ENCODE measurements around the genes MAN1A1, HSF2 and FABP7.

DNA sequence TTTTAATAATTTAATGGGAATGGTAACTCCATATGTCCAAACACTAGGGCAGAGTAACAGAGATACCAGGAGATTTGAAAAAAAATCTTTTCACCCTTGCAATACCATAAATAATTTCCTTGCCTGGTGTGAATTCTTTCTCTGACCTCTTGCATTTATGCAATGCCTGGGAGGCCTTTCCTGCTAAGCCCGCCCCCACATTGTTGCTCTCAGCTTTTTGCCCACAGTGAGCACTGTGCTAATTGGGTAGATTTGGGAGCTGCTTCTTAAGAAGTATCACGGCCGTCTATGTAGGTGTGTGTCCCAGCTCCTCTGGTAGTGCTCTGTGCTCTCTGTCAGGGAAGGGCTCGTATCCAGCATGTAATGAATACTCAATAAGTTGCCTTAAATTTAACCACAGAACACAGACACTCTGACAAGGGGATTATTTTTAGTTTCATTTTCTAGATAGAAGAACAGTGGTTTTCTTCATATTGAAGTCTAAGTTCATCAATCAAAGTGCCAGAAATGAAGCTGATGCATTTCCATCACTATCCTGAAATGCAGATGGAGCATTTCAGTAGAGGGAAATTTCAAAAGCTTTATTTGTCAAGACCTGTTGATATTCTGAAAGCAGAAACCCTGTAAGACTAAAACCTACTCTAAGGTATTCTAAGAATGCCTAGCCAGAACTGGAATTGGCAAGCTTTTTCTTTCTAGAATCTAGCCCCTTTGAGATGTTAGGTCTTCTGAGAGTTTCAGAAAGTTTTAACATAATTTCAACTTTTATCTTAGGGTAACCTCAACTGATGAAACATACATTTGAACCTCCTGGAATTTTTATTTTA is 54.6 kb upstream of the CEP85L start:
- RRBS: no CpG with 5 or more reads among the region's 4 CpGs

DNA sequence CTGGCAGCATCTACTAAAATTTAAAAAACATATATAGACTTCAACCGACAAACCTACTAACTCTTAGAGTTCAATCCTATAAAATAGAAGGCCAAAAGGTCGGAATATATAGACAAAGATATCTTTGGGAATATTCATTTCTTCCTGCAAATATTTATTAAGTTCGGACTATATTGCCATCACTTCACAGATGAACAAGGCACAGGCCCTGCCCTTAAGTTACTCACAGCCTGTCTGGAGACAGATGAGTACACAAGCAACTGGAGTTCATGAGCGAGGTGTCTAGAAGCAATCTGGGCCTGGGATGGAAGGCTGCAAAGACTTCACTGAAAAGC is 56.6 kb upstream of the CEP85L start:
- RRBS: no CpG with 5 or more reads among the region's 4 CpGs

GRCh38 chr6:118756063-118756487 is 104.7 kb upstream of the CEP85L start:
- RRBS: no CpG with 5 or more reads among the region's 5 CpGs

- RRBS: no CpG with 5 or more reads among the region's 4 CpGs
Measured at GRCh38 chr6:118893046-118893272, 993 bp upstream of the ASF1A start.

GRCh38 chr6:119076989-119077666 is 1.3 kb downstream of the FAM184A start:
- RRBS: no CpG with 5 or more reads among the region's 6 CpGs

GRCh38 chr6:119297760-119297959 is 51.9 kb downstream of the MAN1A1 start:
- RRBS: no CpG with 5 or more reads among the region's 5 CpGs

DNA sequence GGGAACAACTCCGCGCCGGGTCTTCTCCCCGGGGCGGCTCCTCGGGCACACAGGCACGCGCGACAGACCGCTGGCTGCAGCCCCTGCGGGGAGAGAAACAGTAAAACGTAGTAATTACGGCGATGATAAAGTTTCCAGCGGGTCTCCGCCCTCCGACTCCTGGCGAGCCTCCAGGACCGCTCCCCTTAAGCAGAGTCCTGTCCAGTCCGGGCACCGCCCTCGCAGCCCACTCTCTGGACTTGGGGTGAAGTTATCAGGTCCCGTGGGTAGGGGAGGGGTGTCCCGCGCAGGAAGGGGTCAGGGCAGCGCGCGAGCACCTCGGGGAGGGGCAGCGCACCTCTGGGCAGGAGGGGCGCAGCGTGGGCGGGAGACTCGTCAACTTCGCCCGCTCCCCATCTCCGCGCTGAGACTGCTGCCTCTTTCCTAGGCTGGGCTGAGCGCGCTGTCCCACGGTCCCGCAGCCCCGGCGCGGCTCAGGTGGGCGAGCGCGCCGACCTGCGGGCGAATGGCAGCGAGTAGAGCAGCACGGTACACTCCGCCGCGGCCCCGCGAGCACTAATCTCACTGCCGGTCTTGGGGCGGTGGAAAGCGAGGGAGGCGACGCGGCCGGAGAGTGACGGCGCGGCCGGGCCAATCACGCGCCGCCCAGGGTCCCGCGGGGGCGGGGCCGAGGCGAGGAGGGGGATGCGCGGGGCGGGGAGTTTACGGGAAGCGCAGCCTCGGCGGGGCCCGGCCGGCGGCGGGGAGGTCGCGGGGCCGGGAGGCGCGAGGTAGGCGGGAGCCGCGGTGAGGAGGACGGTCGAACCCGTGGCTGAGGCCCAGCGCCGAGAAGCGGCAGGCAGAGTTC is at the start of gene MAN1A1:
MAN1A1 (minus strand) TSS at position 557 of the 847 bp plus-strand sequence.
- RRBS: no CpG with 5 or more reads among the region's 102 CpGs

GRCh38 chr6:121043634-121044102 is 290.6 kb downstream of the TBC1D32 start:
- RRBS: no CpG with 5 or more reads among the region's 8 CpGs

GRCh38 chr6:121584682-121585071 is 149.2 kb downstream of the GJA1 start:
- RRBS: no CpG with 5 or more reads among the region's 2 CpGs

DNA sequence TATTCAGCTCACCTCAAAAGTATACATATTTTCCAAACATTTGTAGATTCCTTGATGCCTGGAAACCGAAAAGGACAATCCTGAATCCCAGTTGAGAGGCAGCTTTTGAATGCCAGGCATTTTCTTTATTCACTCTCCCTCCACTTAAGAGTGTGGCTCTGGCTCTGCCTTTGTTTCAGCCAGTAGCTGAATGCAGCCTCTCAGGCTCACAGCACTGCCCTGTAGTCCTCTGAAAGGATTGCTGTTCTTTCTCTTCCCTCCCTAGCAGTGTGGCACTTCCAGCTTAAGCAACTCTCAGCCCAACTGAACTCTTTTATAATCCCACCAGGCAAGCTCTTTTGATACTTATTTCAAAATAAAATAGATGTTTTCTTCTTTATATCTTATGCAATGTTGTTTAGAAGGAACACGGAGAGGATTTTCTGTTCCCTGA is 415.6 kb downstream of the GJA1 start:
- RRBS: no CpG with 5 or more reads among the region's 2 CpGs

DNA sequence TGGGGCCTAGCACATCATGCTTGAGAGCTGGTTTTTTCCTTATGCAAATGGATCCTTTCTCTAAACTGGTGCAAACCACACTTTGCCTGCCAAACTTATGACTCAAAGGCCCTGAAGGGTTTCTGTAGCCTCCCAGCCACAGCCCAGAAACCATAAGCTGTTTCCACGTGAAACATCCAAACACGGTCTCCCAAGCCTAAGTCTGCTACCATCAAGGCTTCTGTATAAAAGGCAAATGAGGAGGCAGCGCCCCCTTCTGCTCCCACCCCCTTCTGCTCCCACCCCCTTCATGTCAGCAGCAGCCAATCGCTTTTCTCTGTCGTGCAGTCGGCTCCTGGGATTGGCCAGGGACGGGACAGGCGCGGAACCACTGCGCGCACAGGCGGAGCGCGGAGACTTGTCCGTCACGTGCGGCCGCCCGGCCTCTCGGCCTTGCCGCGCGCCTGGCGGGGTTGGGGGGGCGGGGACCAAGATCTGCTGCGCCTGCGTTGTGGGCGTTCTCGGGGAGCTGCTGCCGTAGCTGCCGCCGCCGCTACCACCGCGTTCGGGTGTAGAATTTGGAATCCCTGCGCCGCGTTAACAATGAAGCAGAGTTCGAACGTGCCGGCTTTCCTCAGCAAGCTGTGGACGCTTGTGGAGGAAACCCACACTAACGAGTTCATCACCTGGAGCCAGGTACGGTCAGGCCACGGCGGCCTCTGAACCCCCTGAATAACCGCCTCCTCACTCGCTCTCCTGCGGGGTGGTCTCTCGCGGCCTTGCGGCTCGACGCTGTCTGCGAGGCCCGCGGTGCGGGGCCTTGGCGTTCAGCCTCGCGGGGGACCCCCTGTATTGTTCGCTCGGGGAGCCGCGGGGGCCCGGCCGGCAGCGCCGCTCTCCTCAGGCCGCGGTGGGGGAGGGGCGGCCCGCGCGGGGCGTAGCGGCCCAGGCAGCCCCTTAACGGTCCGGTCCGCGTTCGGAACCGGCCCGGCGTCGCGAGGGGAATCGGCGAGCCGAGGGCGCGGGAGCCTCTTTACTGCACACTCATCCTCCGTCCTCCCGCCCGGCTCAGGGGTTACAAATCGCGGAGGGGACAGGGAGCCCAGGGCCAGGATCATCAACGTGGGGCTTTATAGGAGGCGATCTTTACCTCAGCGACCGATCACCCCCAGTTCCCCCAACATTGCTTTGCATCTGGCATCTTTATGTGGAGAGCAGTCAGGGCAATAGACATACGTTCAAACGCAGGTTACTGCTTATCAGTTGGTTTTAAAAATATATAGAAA is at the start of gene HSF2:
HSF2 (plus strand) TSS at position 497 of the 1,265 bp plus-strand sequence.
- RRBS: under 1% methylated on average over 16 of the region's 104 CpGs

DNA sequence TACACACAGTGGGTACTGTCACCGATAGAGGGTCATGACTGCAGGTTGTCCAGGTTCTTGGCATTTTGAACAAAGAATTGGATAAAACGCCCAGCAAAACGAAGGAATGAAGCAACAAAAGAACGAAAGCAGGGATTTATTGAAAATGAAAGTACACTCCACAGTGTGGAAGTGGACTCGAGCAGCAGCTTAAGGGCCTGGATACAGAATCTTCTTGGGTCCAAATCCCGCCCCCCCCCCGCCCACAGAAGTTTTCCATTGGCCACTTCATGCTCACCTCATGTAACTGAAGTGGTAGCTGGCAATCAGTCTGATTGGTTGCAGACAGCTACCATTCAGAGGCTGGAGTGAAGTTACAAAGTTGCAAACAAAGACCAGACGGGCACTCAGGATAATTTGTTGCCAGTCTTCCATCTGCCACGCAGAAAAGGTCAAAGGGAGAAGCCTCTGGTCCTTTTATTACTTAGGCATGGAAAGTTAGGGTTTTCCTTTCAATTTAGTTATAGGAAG is 25.9 kb upstream of the FABP7 start:
- RRBS: no CpG with 5 or more reads among the region's 9 CpGs

- RRBS: no CpG with 5 or more reads among the region's 11 CpGs
Measured at GRCh38 chr6:122779331-122780135, at the start of gene FABP7. Gene FABP7, plus strand, starts transcription at chr6:122779716.

- RRBS: 10% methylated on average over 20 of the region's 47 CpGs
Measured at GRCh38 chr6:125154126-125154712, 646 bp downstream of the TPD52L1 start.

- RRBS: no CpG with 5 or more reads among the region's 4 CpGs
Measured at GRCh38 chr6:125197589-125198374, 44.2 kb downstream of the TPD52L1 start.

GRCh38 chr6:125752713-125753098 is 3.3 kb downstream of the HEY2 start:
- RRBS: no CpG with 5 or more reads among the region's 2 CpGs

DNA sequence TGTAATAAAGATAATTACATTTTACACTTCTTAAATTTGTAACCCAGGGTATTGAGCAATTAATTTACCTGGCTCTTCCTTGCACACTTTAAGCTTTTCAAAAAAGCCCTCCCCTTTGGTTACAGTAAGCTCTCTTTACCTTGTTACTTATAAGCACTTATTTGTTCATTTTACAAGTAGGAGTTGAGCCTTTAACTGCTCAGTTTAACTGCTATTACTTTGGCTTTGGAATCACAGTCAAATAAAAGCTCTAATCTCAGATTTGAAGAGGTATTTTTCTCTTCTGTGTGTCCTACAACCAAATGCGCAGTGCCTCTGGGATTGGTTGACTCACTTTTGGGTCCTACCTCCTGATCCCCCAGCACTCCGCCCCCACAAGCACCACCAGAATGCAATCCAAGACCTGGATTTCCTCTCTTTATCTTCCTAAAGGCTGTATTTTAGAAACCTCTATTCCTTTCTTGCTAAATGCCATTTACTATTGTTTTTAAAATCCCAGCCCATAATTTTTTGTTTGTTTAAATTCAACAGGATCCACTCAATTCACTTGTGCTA is 2.5 kb downstream of the NCOA7 start:
- RRBS: no CpG with 5 or more reads among the region's 2 CpGs

DNA sequence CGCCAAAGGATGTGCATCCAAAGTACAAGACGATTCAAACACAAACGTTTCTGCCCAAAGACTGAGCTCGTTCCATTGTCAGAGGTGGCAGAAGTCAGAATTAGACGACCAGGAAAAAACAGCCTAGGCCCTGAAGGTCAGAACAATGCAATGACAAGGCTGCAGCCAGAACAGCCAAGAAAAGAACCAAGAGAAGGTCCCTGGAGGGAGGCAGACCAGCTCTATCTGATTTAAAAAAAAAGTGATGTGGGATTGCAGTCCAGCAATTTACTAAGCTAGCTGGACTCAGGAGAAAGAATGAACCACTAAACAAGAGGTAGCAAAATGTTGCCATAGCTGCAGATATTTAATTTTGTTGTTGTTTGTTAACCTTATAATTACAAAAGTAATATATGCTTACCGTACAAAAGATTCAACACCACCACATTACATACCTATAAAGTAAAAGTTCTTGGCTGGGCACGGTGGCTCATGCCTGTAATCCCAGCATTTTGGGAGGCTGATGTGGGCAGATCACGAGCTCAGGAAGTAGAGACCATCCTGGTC is 54.4 kb downstream of the NCOA7 start:
- RRBS: no CpG with 5 or more reads among the region's 8 CpGs

DNA sequence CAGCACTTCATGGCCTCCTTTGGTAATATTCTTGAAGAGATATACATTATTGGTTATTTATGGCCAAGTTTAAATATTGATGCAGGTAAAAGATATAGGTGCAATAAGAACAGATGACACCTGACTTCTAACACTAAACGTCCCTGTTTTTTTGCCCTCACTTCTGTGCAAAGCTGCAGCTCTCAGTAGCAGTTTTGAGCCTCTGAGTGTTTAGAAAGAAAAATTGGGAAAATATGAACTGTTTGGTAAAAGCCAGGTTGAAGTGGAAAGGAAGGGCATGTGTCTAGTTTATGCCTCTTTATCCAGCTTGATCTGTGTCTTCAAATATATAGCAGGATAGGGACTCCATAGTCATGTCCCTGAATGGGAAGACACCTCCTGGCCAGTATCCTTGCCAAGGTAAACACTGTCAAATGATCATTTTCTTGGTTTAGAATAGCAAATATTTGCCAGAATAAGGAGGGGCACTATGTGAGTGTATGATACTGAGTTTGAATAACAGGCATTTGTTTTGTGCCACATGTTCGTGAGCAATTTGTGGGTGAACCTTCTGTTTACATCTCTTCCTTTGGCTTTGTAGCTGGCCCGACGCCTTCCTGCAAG is 34.4 kb upstream of the HINT3 start:
- RRBS: no CpG with 5 or more reads among the region's 4 CpGs

All from GM12891 (cell line).